ENCODE measurements around a stretch of chr18.

DNA sequence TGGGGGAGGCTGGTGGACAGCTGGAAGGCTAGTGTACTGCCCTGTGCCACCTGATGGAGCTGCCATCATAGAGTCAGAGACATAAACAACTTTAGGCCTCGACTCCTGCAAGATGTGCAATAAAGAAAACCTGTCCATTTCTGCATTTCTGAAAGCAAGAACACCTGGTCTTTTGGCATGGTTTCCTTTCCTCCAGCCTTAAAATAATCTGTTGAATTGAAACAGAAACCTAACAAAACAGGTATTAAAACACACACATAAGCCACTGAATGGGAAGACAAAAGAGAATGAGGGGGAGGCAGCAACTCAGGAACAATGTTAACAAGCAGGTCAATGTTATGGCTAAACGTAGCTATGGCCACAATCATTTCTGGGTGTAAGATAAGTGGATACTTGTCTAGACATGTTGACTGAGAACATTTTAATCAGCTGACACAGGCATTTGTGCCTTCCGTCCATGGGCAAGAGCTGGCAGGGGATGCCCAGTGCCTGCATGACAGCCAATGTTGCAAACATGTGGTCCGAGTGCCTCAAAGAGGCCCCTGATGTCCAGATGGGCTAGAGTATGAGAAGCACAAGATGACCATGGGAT lies 87.7 kb downstream of the KCTD1 start:
- RRBS = no CpG with 5 or more reads among the region's 4 CpGs

DNA sequence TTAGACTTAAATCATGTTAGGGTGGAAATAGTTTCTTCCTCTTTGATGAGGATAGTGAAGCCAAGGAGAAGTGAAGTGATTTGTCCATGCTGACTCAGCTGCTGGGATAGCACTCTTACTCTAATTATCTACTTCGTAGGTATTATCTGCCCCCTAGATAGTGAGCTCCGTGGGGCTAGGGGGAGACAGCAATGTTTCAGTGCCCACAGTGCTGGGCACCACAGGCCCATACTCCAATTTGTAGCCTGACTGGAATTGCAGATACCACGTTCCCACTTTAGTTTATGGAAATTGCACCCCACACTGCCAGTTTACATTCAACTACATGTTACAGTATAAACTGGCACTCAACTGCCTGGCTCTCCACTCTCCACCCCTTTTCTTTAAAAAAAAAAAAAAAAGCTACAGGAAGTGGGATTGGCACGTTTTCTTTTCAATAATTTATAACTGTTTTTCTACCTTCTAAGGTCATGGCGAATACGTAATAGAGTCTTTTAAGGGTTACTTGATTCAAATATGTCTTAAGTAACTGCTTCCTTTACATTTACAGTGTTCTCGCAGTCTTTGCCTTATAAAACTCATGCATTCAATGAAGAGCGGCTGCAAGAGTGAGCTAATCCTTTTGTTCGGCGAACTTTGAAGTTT lies 2.4 kb downstream of the KCTD1 start:
- RRBS = no CpG with 5 or more reads among the region's 10 CpGs

DNA sequence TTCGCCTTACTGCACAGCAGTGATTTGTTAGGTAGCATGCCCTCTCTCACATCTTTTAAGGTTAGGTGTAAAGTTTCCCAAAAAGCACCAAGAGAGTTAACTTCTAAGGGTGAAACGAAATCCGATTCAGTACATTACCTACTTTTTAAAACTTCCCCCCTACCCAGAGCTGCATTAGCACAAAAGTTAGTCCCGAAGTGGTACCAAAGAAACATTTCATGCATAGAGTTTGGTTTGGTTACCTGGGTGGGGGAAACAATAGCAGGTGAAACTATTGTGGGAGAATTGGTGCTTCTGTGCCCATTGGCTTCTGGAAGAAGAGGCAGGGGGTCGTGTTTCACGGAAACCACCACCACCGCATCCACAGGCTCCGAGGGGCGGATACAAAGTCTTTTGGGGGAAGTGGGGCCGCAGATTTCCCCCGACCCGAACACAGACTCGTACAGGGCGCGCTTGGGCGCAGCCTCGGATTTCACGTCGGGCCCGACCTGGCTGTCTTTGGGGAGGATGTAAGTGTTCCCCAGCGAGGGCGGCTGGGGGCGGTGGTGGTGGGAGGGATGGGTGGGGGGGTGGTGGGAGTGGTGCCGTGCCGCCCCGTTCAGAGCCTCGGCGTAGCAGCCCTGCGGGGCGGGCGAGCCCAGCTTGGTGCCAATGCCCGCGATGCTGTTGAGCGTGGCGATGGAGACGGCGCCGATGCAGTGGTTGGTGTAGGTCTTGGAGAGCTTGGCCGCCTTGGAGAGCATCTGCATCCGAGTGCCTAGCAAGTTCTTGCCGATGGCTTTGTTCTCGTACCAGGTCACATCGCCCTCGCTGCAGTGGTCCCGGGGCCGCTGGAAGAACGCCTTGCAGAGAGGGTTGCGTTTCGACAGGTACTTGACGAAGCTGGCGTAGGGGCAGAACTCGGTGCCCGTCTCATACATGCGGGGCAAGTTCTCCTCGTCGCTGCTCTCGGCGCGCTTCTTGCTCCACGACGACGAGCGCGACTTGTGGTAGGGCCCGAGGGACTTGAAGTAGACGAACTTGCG lies 1.6 kb downstream of the KCTD1 start:
- RRBS = no CpG with 5 or more reads among the region's 67 CpGs

DNA sequence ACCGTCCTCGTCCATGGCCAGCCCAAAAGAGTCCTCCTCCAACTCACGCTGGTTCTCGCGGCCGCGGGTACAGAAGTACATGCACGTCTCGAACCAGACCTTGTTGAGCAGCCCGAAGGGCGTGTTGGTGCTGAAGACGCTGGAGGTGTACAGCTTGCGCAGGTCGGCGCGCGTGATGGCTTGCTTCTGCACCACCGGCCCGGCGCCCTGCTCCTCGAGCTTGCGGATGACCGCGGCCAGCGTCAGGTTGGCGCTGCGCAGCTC lies 910 bp downstream of the KCTD1 start:
- RRBS = no CpG with 5 or more reads among the region's 27 CpGs

GRCh38 chr18:26655262-26655644 lies 106.9 kb upstream of the KCTD1 start:
- RRBS = no CpG with 5 or more reads among the region's 7 CpGs

DNA sequence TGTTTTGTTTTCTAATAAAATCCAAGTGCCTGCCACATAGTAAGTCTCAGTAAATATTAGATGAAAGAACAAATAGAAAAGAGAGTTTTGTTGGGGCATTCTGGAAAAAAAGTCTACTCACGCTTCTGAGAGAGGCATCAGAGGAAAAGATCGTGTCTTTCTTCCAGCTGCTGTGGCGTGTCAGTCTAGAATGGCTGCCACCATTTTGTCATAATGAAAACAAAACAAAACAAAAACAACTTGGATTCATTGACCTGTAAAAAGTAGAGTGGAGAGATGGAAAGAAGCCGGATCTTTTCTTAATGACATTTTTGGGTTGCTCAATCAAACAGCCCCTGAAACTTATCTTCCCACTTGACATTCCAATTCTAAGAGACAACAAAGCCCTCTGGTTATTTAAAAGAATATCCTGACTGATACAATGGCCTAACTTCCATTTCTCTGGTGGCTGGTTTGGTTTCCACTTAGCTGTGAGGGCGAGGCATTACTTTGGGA lies 123.9 kb downstream of the AQP4 start:
- RRBS = no CpG with 5 or more reads among the region's 5 CpGs

- RRBS = no CpG with 5 or more reads among the region's 10 CpGs
Measured at GRCh38 chr18:27585580-27586160, 400.6 kb upstream of the CHST9 start.

DNA sequence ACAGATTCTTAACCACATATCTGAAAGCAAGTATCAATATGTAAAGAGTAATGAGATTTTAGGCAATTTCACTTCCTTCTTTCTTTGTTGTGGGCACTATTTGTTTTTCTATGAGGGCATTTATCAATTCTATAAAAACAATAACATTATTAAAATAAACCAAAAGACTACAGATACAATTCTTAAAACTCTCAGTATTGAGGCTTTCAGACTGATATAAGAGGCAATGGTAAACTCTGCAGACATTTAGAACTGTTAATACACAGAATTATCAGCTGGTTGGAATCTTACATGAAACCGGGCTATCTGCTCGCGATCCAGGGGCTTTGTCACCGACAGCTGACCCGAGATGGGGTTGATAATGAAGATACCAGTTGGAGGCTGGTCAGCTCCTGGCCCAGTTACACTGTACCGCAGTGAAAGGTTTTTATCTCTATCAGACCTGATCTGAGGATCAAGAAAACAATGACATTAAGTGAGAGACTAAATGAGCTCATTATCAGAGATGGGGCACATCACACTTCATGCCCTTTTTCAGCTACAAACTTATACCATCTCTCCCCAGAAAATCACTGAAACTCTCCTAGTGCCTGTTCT lies 167.4 kb downstream of the CDH2 start:
- RRBS = no CpG with 5 or more reads among the region's 6 CpGs

DNA sequence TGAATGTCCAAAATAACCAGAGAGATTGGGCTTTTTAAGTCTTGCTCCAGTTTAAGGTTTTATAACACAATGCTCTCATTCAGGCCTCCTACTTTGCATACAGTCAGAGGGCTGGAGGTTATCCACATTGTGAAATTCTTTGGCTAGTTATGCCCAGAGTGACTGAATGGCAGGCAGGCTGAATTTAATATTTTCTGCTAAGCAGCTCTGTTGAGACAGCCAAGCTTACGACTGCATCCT lies 90.1 kb downstream of the CDH2 start:
- RRBS = no CpG with 5 or more reads among the region's 1 CpG

DNA sequence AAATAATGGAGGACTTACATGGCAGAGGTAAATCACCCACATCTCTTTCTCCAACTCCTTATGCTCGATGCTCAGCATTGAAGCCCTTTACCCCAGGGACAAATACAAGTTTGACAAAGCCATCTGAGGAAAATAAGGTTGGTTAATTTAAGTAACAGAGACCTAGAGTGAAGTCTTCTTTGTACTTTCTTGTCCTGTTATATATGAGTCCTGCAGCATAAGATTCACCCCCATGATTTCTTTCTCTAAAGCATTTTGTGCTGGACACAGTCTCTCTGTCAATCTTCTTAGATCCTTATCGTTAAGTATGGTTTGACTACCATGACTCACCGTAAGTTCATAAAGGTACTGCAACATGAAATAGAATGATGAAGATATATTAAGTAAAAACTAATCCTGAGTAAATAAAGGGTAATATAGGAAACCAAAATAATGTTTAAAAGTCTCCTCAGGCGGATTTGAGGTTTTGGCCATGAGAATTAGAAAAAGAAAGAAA lies 980.1 kb upstream of the CDH2 start:
- RRBS = no CpG with 5 or more reads among the region's 4 CpGs

GRCh38 chr18:31099442-31099831 lies 2.8 kb downstream of the DSC2 start:
- RRBS = no CpG with 5 or more reads among the region's 3 CpGs

GRCh38 chr18:31819178-31819628 lies 58.5 kb upstream of the SLC25A52 start:
- RRBS = no CpG with 5 or more reads among the region's 10 CpGs

DNA sequence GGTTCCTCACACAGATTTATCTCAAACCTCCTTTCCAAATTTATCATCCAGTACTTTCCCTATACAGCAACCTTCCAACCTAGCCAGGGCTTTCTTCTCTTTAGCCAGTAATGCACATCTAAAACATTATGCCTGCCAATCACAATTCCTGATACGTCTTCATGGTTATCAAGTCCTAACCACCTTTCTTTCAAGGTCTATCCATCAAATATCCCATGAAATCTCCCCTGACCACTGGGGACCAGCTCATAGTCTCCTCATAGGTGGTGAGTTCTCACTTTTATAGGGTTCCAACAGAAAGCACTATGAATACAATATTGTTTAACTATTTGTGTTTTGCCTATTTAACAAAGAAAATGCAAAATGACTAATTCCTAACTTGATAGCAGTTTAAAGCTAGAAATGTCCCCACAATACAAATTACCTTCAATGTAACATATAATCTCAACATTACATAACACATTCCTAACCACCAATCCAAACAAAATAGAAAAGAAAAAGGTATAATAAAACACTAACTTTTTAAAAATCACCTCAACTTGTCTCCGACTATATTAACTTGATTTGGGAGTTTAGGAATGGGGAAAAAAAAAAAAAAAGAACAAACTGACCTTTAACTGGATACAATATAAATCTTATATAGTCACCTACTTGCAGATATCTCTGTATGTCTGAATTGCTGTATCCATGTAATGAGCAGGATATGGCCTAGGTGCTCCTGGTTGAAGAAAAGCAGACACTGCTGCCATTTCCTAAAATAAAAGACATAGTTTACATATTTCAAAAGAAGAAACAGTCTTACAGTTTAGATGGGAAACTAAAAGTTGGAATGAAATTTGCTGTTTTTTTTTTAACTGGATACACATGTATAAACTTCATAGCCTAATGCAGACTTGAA lies 42.4 kb downstream of the TRAPPC8 start:
- RRBS = no CpG with 5 or more reads among the region's 2 CpGs

DNA sequence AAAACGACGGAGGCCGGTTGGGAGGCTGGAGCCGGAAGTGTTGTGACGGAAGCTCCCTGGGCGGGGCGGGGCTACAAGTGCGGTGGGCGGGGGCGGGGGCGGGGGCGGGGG lies 142 bp upstream of the TRAPPC8 start:
- RRBS = 0% methylated on average over 1 of the region's 12 CpGs

- RRBS = no CpG with 5 or more reads among the region's 5 CpGs
Measured at GRCh38 chr18:31954324-31954804, 11.4 kb upstream of the TRAPPC8 start.

DNA sequence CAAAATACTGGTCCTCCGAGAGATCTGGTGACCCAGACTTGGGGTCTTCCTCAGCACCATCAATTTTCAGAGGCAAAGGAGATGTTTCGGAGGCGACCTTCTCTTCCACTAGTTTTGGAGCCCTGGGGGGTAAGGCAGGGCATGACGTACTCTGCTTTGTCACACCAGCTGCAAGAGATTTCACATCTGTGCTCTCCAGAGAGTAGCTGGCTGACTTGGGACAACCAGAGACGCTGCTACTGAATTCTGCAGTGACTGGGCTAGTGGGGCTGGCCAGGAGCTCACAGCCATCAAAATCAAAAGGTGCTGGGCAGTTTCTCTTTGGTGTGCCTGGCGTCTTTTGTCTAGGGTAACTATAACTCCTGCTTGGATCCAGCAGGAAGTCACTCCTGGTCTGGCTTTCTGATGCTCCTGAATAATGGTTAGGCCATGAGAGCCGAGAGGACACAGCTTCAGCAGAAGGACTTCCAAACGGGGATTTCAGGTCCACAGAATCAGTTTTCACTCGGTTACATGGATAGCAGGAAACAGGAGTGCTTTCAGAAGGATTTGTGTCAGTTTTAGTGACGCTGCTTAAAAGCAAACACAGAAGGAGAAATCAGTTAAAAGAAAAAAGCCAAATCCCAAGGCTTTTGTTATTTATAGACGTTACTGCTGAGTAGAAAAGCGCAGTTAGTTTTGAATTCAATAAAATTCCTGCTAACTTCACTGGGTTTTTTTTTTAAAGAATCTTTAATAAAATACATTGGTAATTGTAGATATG lies 78.5 kb downstream of the MEP1B start:
- RRBS = no CpG with 5 or more reads among the region's 12 CpGs

DNA sequence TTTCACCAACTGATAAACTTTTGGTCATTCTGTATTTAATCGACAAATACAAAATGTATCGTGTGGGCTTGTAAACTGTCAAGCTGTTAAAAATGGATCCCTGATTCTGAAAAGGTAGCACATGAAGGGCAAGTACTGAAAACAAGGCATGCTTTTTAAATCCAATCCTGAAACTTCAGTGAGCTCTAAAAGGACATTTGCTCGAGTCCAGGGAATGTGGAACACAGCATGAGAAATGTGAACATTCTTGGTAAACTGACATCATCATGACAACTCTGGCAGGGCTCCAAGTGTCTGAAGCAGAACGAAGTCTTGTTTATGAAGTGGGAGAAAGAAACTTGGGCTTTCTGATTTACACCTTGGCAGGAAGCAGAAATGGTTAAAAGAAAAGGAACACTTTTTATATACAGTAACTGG lies 121.0 kb downstream of the GAREM1 start:
- RRBS = no CpG with 5 or more reads among the region's 4 CpGs

GRCh38 chr18:32368125-32368776 lies 102.4 kb downstream of the GAREM1 start:
- RRBS = no CpG with 5 or more reads among the region's 2 CpGs

DNA sequence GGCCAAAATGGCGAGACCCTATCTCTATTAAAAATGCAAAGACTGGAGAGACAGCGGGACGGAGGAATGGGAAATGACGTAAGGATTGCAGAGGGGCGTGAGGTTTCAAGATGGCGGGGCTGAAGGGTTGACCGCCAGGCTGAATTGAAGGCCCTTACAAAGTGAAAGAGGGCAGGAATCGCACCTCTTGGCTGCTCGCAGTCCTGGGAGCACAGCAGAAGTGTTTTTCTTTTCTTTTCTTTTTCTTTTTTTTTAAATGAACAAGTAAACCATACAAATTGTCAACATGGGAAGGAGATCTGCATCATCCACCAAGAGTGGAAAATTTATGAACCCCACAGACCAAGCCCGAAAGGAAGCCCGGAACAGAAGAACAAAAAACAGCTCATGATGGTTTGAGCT lies 40.9 kb upstream of the GAREM1 start:
- RRBS = no CpG with 5 or more reads among the region's 11 CpGs

- RRBS = no CpG with 5 or more reads among the region's 3 CpGs
Measured at GRCh38 chr18:32721078-32721277, 51.8 kb downstream of the KLHL14 start.